Heart (tissue), 3 donors: ENCODE data around the genes TPH2, GLIPR1L2 and BBS10.

DNA sequence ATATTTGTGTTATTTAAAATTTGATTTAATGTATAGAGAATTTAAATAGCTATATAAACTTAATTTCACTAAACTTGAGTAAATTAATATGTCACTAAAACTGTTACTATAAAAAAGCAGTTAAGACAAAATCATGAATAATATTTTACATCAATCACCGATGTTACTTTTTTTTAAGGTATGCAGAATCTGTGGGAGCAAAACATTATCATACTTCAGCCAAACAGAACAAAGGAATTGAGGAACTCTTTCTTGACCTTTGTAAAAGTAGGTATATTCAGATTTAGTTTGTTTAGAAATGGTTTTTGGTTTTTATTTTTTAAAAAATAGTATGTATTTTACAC lies 27.7 kb downstream of the RAB21 start:
- RAMPAGE, long total RNA, 2 experiments, result no peak in any of the 2 experiments

DNA sequence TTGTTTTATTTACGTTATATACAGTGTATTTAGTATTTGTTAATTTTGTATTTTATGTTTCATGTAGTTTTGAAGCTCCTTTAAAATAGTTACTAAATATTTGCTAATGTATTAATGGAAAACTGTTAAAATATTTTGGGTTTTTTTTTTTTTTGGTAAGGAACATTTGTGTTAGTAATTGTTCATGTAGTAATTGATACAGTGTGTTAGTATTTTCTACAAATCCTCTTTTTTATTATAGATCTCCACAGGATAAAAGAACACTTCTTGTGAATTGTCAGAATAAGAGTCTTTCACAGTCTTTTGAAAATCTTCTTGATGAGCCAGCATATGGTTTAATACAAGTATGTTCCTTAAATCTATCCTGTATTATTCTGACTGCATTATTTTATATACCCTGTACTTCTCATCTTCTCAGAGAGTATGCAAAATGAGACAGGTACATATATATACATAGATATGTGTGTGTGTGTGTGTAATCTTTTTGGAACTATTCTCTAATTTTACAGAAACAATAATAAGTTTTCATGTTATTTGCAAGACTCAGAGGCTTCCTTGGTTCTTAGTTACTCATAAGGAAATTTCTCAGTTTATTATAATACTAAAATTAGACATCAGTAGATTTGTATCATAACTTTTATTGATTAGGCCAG lies 45.5 kb upstream of the TPH2 start:
- RAMPAGE, long total RNA, 2 experiments, result no peak in any of the 2 experiments

DNA sequence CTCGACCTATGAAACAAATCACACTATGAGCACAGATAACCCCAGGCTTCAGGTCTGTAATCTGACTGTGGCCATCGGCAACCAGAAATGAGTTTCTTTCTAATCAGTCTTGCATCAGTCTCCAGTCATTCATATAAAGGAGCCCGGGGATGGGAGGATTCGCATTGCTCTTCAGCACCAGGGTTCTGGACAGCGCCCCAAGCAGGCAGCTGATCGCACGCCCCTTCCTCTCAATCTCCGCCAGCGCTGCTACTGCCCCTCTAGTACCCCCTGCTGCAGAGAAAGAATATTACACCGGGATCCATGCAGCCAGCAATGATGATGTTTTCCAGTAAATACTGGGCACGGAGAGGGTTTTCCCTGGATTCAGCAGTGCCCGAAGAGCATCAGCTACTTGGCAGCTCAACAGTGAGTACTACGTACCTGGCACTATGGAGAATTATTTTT lies at the start of gene TPH2:
TPH2 (plus strand) TSS at position 162 of the 447 bp plus-strand sequence.
- RAMPAGE, long total RNA, 2 experiments, result no peak in any of the 2 experiments

DNA sequence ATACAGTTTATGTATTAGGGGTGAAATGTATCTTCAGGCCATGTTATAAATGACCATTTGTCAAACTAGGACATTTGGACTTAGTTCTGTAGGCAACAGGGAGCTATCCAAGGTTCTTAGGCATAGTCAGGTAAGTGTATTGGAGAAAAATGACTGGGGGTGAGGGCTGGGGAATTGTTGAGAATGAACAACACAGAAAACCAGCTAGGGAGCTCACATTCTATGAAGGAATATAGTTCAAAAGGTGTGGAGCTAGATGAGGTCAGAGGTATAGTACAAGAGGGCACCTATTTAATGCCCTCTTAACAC lies 42.6 kb downstream of the TPH2 start:
- RAMPAGE, long total RNA, 2 experiments, result no peak in any of the 2 experiments

DNA sequence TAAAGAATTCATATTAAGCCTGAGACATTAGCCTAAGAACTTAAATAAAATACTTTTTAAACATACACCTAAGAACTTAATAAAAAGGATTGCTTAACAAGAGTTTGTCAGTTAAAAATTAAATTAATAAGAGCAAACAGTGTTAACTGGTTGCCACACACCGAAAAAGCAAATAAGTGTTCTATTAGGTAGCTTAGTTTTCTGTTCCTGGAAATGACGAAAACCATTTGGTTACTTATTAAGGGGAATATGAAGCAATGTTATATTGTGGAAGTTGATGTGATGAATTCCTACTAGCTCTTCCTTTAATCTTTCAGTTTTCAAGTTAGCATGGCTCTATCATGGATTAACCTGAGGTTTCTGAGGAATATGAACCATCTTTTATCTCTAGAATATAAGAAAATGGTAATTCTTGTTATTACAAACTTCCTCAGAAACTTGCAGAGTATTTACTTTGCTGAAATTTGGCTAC lies 245.9 kb downstream of the KCNC2 start:
- RAMPAGE, long total RNA, 2 experiments, result no peak in any of the 2 experiments

DNA sequence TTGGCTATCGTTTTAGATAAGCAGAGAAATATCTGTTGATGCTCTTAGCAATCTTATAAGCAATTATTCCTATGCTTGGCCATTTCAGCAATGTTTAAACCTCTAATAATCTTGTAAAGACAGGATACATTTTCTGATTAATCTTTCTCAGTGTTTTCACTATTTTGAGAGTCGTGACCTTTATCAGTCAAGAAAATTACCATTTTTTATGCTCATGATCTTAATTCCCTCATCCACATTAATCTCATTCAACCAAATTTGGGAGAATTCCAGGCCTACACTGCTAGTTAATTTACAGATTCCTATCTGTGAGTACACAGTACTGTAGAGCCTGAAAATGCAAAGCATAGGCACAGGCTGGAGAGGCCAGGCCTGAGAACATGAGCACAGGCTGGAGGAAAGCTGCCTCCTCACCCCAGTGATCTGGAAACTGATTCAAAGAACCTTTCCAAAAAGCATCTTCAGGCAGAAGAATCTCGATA lies 122.2 kb downstream of the KCNC2 start:
- RAMPAGE, long total RNA, 2 experiments, result no peak in any of the 2 experiments

DNA sequence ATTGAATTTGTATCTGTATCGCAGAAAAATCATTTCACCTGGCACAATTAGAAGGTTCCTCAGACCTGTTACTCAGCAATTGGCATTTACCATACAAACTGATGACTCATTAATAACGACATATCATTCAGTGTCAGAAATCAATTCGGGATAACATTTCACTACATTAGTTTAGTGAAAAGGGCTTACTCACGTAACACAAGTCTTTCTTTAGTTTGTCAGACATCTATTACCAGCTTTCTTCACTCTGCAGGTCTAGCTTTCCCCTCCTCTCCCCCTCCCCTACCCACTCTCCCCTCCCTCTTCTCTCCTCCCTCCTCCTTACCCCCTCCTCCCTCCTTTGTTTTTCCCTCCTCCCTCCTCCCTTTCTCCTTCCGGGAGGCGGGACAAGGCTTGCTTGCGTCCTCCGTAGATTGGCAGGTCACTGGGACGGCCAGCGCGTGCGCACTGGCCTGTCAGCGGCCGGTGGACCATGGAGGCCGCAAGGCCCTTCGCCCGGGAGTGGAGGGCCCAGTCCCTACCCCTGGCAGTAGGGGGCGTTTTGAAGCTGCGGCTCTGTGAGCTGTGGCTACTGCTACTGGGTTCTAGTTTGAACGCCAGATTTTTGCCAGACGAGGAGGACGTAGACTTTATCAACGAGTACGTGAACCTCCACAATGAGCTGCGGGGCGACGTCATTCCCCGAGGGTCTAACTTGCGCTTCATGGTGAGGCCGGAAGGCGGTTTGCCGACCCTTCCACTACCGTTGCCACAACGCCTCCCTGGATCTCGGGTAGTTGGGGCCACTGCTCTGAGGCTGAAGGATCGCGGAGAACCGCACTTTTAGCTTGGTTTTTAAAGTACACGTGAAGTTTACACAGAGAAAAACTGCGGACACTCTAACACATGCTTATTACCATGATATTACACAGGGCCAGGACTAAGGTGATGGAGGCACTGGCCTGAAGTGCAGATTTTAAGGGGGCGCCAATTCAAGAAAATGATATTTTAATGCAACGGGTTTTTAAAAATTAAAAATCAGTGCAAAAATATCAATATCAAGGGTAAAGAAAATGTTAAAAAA lies at the start of gene GLIPR1L2:
GLIPR1L2 (plus strand) TSS at position 445 of the 1,063 bp plus-strand sequence.
- RAMPAGE, long total RNA, 2 experiments, result start-site peak on the plus strand in 1 of 2 experiments, centred at positions 457 to 548 of the sequence, 18 to 109 reads per replicate

- RAMPAGE, long total RNA, 2 experiments, result no peak in any of the 2 experiments
Observed at GRCh38 chr12:75498972-75500109, 12.1 kb downstream of the KRR1 start.

GRCh38 chr12:75553509-75554101 lies 42.2 kb upstream of the KRR1 start:
- RAMPAGE, long total RNA, 2 experiments, result no peak in any of the 2 experiments

- RAMPAGE, long total RNA, 2 experiments, result no peak in any of the 2 experiments
Observed at GRCh38 chr12:75724876-75725463, 213.6 kb upstream of the KRR1 start.

GRCh38 chr12:75913276-75914344 lies 170.9 kb downstream of the NAP1L1 start:
- RAMPAGE, long total RNA, 2 experiments, result no peak in any of the 2 experiments

DNA sequence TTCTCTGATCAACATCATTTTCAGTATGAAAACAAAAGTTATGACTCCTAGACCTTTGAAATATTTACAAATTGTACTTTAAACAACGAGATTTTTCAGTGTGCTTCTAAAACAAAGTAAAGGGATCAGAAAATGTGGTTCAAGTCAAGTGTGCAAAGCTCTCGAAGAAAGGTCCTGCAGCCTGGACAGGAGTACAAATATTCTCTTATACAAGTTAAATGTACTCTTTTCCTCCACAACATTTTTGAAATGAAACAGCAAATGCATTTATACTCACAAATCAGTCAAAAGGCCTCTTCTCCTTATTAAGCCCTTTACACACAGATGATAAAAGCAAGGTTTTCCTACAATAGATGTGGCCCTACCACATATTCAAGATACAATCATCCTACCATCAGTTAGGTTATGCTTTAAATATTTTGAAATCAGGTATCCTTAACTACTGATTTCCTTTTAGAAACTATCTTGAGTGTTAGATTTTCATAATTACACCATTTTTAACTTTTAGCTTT lies 55.4 kb downstream of the NAP1L1 start:
- RAMPAGE, long total RNA, 2 experiments, result no peak in any of the 2 experiments

GRCh38 chr12:76054737-76055510 lies 29.6 kb downstream of the NAP1L1 start:
- RAMPAGE, long total RNA, 2 experiments, result no peak in any of the 2 experiments

GRCh38 chr12:76347992-76348694 lies at the start of gene BBS10:
BBS10 (minus strand) TSS chr12:76348415.
- RAMPAGE, long total RNA, 2 experiments, result start-site peak on the minus strand in 2 of 2 experiments, at chr12:76348361-76348421 at its widest, 176 to 262 reads per replicate

- RAMPAGE, long total RNA, 2 experiments, result no peak in any of the 2 experiments
Observed at GRCh38 chr12:77064758-77065411, 484 bp downstream of the E2F7 start.

DNA sequence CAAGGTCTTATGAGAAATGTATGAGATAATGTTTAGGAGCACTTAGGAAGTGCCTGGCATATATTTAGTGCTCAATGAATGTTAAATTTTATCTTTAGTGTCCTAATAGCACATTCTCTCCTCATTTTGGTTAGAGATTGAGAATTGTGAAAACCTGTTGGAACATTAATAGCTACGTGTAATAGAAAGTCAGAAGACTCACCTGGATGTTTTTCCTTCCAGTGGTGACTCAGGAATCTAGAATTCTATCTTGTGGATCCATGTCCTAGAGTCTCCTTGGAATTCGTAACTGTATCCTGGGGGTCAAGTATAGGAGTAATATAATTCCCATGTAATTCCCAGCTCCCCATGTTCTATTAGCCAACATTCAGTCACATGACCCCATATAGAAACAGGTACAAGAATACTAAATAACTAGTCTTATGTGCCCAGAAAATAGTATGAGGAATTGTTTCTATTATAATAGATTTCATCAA lies 380.5 kb upstream of the E2F7 start:
- RAMPAGE, long total RNA, 2 experiments, result no peak in any of the 2 experiments

DNA sequence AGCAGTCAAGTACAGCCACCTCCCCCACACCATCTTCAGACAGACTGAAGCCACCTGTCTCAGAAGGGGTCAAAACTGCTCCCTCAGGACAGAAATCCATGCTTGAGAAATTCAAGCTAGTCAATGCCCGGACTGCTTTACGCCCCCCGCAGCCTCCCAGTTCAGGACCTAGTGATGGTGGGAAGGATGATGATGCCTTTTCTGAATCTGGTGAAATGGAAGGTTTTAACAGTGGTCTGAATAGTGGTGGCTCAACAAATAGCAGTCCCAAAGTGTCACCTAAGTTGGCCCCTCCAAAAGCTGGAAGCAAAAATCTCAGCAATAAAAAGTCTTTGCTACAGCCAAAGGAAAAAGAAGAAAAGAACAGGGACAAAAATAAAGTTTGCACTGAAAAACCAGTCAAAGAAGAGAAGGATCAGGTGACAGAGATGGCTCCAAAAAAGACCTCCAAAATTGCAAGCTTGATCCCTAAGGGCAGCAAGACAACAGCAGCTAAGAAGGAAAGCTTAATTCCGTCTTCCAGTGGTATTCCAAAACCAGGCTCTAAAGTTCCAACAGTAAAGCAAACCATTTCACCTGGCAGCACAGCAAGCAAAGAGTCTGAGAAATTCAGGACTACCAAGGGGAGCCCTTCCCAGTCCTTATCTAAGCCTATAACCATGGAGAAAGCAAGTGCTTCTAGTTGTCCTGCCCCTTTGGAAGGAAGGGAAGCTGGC lies 176.1 kb downstream of the NAV3 start:
- RAMPAGE, long total RNA, 2 experiments, result no peak in any of the 2 experiments

- RAMPAGE, long total RNA, 2 experiments, result no peak in any of the 2 experiments
Observed at GRCh38 chr12:78863421-78864124, 1.0 kb upstream of the SYT1 start.

- RAMPAGE, long total RNA, 2 experiments, result no peak in any of the 2 experiments
Observed at GRCh38 chr12:79151363-79151826, 286.8 kb downstream of the SYT1 start.

- RAMPAGE, long total RNA, 2 experiments, result no peak in any of the 2 experiments
Observed at GRCh38 chr12:79451773-79452582, 238.8 kb downstream of the PAWR start.